ENCODE data around the genes CCN5, RIMS4, PI3 and WFDC8.

- PRO-cap: no peak
Measured at GRCh38 chr20:44609389-44609885, 27.1 kb downstream of the PKIG start.

GRCh38 chr20:44618465-44618998 lies 33.0 kb downstream of the ADA start:
- PRO-cap: no peak

DNA sequence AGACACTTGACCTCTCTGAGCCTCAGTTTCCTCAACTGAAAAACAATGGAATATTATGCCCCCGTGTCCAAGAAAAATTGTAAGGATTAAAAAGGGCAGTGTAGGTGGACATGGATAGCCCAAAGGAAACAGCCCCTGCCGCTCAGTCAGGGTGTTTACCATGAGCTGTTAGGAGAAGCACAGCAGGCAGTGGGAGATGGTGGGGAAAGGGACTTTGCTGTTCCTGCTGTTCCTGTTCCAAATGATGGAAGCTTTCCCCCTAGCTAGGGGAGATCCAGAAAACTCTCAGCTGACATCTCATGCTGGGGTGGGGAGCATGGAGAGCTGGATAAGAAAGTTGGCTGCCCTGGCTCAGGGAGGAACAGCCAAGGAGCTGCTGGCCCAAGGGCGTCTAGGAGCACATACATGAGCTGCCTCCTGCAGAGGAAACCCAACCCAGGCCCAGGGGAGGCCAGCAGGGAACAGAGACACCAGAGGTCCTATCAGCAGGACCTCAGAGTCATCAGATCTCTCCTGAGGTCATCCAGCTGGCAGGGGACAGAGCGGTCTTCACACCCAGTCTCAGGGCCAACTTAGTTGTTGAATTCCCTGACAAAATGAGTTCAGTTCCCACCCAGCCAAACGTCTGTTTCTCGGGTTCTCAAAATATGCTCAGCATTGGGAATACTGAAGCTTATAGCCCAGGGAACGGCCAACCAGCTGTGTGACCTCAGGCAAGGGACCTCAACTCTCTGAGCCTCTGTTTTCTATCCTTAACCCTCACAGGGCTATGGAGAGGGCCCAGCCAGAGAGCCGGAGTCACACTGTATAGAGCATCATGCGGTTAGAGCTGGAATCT lies 14.0 kb downstream of the ADA start:
- PRO-cap: no peak

DNA sequence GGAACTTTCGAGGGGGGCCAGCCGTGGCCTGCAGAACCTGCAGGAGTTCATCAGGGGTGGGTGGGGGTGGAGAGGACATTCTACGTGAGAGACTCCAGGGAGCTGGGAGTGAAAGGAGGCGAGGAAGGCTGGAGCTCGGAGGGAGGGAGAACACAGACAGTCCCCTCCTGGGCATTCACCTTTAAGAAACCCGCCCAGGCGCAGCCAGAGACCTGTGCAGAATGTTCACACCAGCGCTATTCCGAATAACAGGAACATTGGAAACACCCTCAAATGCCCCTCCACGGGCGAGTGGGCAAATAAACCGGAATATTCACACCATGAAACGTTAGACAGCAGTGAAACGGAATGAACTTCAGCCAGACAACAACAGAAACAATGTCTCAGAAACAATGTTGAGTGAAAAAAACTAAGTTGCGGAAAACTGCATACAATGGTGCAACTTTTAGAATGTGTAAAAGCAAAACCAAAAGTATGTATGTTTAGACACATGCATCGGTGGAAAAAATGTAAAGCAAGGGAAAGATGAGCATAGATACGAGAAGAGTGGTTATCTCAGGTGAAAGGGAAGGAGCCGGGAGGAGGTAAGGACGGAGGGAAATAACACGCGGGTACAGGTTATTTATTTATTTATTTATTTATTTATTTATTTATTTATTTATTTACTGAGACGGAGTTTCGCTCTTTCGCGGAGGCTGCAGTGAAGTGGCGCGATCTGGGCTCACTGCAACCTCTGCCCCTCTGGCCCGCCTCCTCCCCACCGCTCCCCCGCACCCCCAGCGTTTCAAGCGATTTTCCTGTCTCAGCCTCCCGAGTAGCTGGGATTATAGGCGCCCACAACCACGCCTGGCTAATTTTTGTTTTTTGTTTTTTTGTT lies 856 bp upstream of the ADA start:
- PRO-cap: unidirectional peak, minus-strand start at position 707 of the sequence; unidirectional peak, minus-strand start at position 743 of the sequence

DNA sequence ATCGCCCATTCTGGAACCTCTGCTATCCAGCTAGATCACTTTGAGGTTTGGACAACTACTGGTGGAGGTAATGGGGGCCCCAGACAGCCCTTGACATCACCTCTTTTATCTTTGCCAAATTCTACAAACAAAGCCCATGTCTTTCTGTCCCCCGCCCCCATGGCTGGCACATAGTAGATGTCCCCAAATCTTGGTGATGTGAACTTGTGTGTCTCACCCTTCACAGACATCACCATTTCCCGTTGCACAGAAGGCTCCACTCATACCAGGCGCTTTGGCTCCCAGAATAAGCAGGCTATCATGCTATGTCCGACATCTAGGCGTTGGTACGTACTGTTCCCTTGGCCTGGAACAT lies 1.1 kb upstream of the CCN5 start:
- PRO-cap: no peak

DNA sequence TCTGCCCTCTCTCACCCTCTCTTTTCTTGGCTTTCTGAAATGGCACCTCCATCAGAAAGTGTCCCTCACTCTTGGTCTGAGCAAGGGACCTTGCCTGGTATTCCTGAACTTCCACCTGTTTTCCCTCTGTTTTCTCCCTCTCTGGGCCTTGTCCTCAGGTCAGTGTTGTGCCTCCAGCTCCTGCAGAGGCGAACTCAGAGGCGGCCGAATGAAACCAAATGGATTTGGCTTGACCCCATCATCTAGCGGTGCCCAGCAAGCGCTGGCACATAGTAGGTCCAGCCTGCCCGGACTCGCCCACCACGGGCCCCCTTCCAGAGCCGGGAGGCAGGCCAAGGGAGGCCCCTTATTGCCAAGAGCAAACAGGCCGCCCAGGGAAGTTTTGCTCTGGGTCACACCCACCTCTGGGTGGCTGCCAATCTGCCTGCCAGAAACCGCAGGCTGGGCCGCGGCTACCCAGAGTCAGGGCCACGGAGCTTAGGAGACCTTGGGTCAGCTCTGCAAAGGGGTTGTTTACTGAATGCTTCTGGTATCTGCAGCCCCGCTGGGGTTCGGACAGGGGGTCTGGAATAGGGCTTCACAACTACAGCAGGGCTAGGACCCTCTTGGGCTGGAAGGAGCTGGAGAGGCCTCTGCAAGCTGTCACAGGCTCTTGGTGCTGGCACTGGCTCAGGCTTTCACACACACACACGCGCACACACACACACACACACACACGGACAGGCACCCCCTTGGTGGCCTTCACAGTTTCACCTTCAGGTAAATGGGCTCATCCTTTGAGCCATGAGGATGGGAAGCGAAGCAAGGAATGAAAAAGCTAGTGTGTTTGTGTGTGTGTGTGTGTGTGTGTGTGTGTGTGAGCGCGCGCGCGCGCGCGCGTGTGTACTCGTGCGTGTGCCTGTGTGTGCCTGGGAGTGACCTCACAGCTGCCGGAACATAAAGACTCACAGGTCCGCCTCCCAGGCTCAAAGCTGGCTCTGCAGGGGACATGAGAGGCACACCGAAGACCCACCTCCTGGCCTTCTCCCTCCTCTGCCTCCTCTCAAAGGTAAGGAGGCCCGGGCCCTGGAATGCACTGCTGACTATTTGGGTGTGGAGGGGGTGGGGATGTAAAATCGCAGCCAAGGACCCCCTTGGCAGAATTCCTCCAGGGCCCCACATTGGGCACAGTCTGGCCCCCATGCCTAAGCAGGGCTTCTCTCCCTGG lies at the start of gene CCN5:
Gene CCN5 (plus strand): TSS at position 967 of the 1,207 bp plus-strand sequence.
- PRO-cap: unidirectional peak, plus-strand start at position 430 of the sequence; unidirectional peak, plus-strand start at position 459 of the sequence; unidirectional peak, plus-strand start at position 968 of the sequence

DNA sequence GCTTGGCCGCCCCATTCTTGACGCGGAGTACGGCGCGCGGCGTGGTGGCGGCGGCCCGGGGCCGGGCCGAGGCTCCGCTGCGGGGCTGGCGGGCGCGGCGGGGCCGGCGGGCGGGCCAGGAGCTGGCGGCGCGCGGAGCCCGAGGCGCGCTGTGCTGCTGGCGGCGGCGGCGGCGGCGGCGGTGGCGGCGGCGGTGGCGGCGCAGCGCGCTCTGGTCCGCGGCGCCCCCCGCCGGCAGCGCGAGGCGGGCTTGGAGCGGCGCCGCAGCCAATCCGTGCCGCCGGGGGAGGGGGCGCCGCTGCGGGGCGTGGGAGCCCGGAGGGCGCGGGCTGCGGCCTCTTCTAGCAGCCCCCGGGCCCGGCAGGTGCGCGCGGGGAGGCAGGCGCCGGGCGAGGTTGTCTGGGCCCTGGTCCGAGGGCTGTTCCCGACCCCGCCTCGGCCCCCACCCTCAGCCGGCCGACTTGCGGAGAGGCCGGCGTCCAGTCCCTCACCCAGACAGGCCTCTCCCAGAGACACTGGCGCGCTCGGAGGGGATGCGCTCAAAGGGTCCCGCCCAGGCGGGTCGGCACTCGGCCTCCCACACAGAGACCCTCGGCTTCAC lies at the start of gene RIMS4:
Gene RIMS4 (minus strand): TSS at position 213 of the 601 bp plus-strand sequence.
- PRO-cap: bidirectional peak, plus-strand start at position 298 of the sequence, minus-strand start at position 183 of the sequence

- PRO-cap: no peak
Measured at GRCh38 chr20:44911182-44911972, 1.5 kb downstream of the PABPC1L start.

GRCh38 chr20:44969632-44969881 lies 3.2 kb downstream of the STK4 start:
- PRO-cap: no peak

DNA sequence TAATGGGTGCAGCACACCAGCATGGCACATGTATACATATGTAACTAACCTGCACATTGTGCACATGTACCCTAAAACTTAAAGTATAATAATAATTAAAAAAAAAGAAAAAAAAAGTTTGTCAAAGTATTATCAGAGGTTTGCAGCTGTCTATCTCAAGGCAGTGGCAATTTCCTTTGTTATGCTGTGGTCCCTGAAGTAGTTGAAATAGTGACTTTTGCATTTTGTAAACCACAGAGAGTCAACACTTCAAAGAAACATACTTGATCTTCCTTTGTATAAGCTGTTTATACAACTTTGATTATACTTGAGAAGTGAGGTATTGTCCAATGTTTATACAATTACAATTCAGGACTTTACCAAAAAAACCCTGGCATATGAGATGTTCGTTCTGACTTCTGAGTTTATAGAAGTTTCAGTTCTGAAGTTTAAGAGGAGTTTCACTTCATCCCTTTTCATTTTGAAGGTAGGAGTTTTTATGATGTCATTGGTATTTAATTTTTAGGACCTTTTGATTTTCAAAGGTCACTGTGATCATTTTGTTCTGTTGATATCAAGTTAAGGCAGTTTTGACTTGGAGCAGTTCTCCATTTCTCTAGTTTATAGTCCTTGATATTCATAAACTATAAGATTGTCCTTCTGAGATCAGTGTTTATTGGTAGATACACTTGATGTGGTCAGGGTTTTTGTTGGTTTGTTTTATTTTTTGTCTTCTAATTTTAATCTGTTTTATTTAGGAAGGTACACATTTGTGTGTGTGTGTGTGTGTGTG lies 4.0 kb downstream of the STK4 start:
- PRO-cap: no peak

- PRO-cap: no peak
Measured at GRCh38 chr20:45154583-45155112, 20.1 kb upstream of the PI3 start.

DNA sequence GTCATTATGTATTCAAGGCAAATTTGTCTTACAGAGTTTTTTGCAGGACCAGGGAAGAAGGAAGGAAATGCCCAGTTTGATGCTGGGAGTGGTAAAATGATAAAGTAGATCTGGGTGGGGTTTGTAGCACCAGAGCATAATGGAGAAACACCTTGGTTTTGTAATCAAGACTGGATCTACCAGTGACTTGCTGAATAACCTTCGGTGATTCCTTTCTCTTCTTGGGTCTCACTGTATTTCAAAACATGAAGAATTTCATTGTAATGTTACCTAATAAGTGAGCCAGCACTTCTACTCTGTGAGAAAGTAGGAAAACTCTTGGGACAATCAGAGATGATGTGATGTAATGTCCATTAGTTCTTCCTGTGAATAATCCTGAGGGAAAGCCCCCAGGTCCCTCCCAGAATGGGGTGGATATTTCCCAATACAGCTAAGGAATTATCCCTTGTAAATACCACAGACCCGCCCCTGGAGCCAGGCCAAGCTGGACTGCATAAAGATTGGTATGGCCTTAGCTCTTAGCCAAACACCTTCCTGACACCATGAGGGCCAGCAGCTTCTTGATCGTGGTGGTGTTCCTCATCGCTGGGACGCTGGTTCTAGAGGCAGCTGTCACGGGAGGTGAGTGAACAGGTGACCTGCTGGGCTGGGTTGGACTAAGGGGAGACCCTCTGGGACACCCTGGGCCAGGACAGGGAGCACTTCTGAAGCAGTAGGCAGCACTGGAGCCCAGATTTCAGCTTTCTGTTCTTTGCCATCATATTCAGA lies at the start of gene PI3:
Gene PI3 (plus strand): TSS at position 522 of the 768 bp plus-strand sequence.
- PRO-cap: no peak

GRCh38 chr20:45338550-45338842 lies 9.7 kb downstream of the SDC4 start:
- PRO-cap: no peak

- PRO-cap: no peak
Measured at GRCh38 chr20:45346959-45347371, 1.3 kb downstream of the SDC4 start.

- PRO-cap: no peak
Measured at GRCh38 chr20:45579140-45579642, at the start of gene WFDC8. Gene WFDC8 (minus strand): TSS chr20:45579284.

DNA sequence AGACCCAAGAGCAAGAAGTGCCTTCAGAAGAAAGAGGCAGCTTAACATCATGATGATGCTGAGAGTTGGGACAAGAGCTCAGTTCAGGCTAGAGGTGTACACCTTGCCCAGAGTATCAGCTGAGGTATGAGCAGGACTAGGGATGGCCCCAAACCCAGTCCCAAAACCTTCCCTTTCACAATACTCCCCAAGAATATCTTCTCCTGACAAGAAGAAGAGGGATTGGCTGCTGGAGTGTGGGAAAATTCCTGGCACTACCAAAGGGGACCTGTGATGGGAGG lies 1.8 kb downstream of the WFDC3 start:
- PRO-cap: no peak

- PRO-cap: no peak
Measured at GRCh38 chr20:45893850-45894616, 2.9 kb downstream of the CTSA start.

DNA sequence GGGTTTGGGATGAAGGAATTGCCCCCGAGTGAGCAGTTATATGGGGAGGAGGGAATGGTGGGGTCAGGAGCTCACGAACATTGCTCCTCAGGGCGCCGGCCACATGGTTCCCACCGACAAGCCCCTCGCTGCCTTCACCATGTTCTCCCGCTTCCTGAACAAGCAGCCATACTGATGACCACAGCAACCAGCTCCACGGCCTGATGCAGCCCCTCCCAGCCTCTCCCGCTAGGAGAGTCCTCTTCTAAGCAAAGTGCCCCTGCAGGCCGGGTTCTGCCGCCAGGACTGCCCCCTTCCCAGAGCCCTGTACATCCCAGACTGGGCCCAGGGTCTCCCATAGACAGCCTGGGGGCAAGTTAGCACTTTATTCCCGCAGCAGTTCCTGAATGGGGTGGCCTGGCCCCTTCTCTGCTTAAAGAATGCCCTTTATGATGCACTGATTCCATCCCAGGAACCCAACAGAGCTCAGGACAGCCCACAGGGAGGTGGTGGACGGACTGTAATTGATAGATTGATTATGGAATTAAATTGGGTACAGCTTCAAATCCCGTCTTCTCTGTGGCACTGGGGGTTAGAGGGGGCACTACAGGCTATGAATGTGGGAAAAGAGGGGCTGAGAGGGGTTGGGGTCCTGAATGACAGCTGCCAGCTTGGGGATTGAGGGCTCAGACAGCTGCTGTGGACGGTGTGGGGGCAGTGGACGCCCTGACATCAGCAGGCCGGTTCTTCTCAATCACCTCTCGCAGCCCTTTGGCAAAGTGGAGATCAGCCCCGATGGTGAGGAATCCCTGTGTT lies 7.3 kb downstream of the CTSA start:
- PRO-cap: no peak

- PRO-cap: no peak
Measured at GRCh38 chr20:45917684-45918186, 5.8 kb upstream of the PLTP start.

GRCh38 chr20:45971092-45971678 lies 818 bp downstream of the ZNF335 start:
- PRO-cap: no peak

Measured in left cardiac atrium (tissue), 1 donor.